ENCODE results near the genes KLLN, LIPF and FAS.

DNA sequence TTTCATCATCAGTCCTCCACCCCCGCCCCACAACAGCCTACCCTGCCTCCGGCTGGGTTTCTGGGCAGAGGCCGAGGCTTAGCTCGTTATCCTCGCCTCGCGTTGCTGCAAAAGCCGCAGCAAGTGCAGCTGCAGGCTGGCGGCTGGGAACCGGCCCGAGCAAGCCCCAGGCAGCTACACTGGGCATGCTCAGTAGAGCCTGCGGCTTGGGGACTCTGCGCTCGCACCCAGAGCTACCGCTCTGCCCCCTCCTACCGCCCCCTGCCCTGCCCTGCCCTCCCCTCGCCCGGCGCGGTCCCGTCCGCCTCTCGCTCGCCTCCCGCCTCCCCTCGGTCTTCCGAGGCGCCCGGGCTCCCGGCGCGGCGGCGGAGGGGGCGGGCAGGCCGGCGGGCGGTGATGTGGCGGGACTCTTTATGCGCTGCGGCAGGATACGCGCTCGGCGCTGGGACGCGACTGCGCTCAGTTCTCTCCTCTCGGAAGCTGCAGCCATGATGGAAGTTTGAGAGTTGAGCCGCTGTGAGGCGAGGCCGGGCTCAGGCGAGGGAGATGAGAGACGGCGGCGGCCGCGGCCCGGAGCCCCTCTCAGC, at the start of gene KLLN:
TSS of gene KLLN (minus strand) at position 371 of the 587 bp plus-strand sequence.
- RRBS: 3% methylated on average over 24 of the region's 59 CpGs

DNA sequence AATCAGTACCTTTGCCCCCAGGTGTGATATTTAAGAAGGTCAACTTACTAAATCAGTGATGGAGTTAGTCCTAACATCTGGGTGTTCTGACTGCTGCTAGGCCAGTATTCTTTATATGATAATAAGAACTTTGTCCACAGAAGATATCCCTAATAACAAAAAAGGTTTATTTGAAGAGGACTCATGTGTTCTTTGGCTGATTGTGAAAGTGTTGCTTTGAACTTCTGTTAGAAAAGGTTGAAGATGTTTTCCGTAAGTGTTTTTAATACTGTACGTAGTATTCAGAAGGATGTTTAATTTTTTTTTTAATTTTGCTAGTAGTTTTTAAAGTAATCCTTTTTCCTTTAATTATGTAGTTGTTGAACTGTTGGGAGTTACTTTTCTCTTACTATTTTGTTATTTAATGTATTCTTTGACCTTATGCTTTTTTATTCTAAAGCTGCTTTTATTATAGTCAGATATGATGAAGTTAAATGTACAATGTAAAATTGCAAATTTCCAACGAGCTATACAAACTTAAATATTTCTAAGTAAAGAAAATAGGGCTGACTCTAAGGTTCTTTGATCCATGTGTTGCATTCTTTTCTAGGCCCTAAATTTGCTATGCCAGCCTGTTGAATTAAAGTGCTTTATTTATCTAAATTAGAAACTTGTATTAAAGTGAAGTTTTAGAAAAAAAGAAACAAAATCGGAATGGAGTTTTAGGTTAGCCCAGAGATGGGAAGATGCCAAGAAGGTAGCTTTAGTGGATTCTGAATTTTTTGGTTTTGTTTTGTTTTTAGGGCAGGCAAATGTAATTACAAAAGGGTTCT, 10.5 kb downstream of the PTEN start:
- RRBS: no CpG with 5 or more reads among the region's 4 CpGs

DNA sequence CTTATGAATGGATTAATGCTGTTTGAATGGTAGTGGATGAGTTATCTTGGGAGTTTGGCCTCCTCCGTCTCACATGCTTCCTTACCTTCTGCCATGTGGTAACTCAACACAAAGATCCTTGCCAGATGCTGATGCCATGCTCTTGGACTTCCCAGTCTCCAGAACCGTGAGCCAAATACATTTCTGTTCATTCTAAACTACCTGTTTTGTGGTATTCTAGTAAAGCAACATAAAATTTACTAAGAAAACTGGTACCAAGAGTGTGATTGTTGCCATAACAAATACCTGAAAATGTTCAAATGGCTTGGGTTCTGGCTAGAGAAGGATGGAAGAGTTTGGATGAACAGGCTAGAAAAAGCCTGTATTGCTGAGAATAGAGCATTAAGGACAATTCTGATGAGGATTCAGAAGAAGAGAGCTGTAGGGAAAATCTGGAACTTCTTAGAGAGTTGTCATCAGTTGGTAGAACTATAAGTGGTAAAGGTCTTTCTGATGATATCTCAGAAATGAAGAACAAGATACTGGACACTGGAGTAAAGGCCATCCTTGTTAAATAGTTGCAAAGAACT, 23.4 kb downstream of the PTEN start:
- RRBS: no CpG with 5 or more reads among the region's 2 CpGs

DNA sequence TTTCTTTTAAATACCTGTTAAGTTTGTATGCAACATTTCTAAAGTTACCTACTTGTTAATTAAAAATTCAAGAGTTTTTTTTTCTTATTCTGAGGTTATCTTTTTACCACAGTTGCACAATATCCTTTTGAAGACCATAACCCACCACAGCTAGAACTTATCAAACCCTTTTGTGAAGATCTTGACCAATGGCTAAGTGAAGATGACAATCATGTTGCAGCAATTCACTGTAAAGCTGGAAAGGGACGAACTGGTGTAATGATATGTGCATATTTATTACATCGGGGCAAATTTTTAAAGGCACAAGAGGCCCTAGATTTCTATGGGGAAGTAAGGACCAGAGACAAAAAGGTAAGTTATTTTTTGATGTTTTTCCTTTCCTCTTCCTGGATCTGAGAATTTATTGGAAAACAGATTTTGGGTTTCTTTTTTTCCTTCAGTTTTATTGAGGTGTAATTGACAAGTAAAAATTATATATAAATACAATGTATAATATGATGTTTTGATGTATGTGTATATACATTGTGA, 69.5 kb downstream of the PTEN start:
- RRBS: no CpG with 5 or more reads among the region's 2 CpGs

- RRBS: no CpG with 5 or more reads among the region's 3 CpGs
Measured at GRCh38 chr10:87966981-87967463, 103.6 kb downstream of the PTEN start.

- RRBS: no CpG with 5 or more reads among the region's 3 CpGs
Measured at GRCh38 chr10:88065025-88065630, 201.7 kb downstream of the PTEN start.

GRCh38 chr10:88069998-88070453, 206.6 kb downstream of the PTEN start:
- RRBS: no CpG with 5 or more reads among the region's 8 CpGs

GRCh38 chr10:88080049-88080582, 216.7 kb downstream of the PTEN start:
- RRBS: no CpG with 5 or more reads among the region's 3 CpGs

- RRBS: no CpG with 5 or more reads among the region's 12 CpGs
Measured at GRCh38 chr10:88385252-88386317, 197.5 kb downstream of the RNLS start.

- RRBS: no CpG with 5 or more reads among the region's 2 CpGs
Measured at GRCh38 chr10:88499549-88499901, 83.6 kb downstream of the RNLS start.

DNA sequence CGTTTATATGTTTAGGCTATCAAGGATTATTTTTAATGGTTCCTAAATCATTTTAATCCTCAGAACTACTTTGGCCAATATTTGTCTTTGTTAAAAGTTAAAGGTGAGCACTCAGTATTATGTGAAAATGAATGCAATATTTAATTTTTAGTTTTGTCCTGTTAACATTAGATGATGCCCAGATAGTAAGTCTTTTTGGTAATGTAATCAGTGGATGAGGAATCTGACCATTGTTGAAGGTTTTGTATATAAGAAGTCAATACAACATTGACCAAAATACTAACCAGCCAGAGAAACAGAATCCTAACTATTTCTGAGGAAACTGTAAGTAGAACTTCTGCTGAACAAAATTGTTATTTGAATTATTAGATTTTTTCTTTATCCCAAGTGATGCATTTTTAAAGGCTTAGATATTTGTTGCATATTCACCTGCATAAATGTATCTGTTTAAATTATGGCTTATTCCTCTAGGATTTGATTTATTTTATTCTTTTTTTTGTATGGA, at the start of gene LIPF:
TSS of gene LIPF (plus strand) at position 275 of the 505 bp plus-strand sequence.
- RRBS: no CpG with 5 or more reads among the region's 1 CpG

GRCh38 chr10:88792845-88793066, 9.8 kb upstream of the LIPM start:
- RRBS: no CpG with 5 or more reads among the region's 3 CpGs

DNA sequence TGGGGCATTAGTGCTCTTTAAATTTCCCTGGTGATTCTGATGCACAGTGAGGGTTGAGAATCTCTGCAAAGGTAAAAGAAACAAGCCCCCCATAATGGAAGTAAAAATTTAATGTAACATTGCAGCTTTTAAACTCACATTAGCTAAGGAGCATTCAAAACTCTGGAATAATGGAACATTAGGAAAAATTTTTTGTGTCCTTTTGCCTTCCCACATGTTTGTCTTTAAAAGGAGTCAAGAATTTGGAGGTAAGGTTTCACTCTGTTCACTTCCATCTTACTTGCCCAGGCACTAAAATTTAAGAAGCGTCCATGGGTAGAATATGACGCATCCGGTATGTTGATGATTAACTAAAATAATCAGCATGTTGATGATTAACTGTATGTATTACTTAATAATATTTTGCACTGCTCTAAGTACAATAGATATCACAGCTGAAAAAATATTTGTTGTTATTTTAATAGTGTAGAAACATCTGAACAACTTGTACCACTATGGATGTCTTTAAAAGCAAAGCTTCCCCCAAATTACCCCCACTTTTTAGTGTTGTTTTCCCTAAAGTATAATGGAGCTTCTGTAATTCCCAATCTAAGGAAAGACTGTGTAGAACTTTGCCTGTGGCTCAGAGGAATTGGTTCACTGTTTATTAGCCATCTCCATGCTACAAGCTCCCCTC, 11.6 kb downstream of the ANKRD22 start:
- RRBS: no CpG with 5 or more reads among the region's 3 CpGs

GRCh38 chr10:88848320-88849012, 3.2 kb downstream of the ANKRD22 start:
- RRBS: no CpG with 5 or more reads among the region's 2 CpGs

DNA sequence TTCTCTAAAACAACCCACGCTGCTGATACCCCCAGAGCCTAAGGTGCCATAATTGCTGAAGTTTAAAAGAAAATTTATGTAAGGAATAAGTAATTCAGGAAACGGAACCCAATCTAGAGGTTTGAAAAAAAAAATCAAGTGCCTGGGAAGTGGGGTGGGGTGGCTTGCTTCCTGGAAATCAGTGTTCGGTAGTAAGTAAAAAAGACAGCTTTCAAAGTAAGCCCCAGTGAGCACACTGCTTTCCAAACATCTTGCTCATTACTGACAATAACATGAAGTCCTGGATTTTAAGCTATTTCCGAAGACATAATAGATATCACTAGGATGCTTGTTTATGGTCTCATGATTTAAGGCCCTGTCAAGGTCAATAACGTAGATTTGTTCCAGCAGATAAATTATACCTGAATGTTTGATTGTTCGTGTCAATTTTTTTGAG, 1.2 kb downstream of the STAMBPL1 start:
- RRBS: no CpG with 5 or more reads among the region's 6 CpGs

- RRBS: no CpG with 5 or more reads among the region's 3 CpGs
Measured at GRCh38 chr10:88901497-88902254, 21.6 kb downstream of the STAMBPL1 start.

DNA sequence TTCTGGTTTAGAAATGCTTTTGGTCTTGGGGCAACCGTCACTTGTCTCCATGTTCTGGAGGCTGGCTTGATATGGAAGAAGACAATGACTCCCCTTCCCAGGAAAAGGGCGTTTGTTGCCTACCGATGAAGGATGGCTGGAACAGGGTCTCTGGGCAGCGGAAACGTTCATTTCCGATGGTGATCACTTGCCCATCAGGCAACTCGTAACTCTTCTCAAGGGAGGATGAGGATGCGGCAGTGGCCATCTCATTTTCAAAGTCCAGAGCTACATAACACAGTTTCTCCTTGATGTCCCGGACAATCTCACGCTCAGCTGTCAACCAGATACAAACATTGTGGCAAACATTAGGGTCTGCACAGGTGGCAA, 13.2 kb downstream of the ACTA2 start:
- RRBS: no CpG with 5 or more reads among the region's 10 CpGs

DNA sequence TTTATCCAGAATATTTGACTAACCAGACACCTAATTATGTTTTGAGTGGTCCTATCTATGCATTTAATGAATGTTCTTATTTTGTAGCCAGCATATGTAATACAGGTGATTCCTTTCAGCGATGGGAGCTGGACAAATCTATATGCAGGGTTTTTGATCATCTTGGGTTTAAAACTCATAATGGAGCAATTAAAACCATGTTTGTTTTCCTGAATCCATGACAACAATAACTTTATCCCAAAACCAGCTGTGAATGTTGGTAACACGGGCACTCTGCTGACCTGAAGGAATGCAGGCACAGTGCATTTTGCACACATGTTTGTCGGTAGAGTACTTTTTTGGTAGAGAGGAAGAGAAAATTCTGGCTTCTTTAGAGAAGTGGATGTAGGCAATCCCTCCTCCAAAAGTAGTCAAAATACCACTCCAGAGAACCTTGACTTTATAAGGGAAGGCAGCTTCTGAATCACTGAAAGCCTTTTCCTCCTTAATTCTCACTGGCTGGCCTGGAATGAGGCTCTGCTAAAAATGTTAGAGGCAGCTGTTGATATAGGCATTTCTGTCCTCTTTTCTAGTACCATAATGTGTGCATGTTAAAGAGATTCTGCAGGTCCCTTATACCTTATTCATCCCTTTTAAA, 15.8 kb upstream of the ACTA2 start:
- RRBS: no CpG with 5 or more reads among the region's 3 CpGs

DNA sequence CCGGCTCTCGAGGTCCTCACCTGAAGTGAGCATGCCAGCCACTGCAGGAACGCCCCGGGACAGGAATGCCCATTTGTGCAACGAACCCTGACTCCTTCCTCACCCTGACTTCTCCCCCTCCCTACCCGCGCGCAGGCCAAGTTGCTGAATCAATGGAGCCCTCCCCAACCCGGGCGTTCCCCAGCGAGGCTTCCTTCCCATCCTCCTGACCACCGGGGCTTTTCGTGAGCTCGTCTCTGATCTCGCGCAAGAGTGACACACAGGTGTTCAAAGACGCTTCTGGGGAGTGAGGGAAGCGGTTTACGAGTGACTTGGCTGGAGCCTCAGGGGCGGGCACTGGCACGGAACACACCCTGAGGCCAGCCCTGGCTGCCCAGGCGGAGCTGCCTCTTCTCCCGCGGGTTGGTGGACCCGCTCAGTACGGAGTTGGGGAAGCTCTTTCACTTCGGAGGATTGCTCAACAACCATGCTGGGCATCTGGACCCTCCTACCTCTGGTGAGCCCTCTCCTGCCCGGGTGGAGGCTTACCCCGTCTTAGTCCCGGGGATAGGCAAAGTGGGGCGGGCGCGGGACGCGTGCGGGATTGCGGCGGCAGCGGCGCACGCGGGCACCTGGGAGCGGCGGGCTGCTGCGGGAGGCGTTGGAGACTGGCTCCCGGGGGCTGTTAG, at the start of gene FAS:
TSS of gene FAS (plus strand) at position 388 of the 668 bp plus-strand sequence.
- RRBS: 4% methylated on average over 17 of the region's 47 CpGs